Skeletal muscle cell (primary cell): ENCODE measurements around the genes POTEM, OR4K15, TEP1, RNASE3, METTL17 and ARHGEF40.

DNA sequence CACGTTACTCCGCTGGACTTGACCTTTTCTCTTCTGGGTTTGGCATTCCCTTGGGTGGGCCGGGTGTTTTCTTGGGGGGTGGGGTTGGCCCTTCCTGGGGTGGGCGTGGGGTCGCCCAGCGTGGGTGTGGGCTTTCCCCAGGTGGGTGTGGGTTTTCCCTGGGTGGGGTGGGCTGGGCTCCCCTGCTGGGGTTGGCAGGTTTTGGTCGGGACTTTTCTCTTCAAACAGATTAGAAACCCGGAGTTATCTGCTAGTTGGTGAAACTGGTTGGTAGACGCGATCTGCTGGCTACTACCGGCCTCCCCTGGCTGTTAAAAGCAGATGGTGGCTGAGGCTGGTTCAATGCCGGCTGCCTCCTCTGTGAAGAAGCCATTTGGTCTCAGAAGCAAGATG is at the start of gene POTEM:
Gene POTEM, plus strand, starts transcription at position 270 of the 393 bp plus-strand sequence.
- RRBS: no CpG with 5 or more reads among the region's 12 CpGs

DNA sequence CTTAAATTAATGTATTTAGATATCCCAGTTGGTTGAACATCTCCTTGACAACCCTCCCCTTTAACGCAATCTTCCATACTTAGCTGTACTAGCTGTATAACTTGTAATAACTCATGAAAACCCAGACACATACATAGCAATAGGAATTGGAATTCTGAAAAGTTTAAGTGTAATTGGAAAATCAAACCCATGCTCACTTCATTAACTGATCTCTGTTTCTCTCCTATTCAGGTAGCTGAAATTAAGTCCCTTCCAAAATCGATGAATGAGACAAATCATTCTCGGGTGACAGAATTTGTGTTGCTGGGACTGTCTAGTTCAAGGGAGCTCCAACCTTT is at the start of gene OR4K15:
Gene OR4K15, plus strand, starts transcription at position 262 of the 338 bp plus-strand sequence.
- RRBS: no CpG with 5 or more reads among the region's 3 CpGs

DNA sequence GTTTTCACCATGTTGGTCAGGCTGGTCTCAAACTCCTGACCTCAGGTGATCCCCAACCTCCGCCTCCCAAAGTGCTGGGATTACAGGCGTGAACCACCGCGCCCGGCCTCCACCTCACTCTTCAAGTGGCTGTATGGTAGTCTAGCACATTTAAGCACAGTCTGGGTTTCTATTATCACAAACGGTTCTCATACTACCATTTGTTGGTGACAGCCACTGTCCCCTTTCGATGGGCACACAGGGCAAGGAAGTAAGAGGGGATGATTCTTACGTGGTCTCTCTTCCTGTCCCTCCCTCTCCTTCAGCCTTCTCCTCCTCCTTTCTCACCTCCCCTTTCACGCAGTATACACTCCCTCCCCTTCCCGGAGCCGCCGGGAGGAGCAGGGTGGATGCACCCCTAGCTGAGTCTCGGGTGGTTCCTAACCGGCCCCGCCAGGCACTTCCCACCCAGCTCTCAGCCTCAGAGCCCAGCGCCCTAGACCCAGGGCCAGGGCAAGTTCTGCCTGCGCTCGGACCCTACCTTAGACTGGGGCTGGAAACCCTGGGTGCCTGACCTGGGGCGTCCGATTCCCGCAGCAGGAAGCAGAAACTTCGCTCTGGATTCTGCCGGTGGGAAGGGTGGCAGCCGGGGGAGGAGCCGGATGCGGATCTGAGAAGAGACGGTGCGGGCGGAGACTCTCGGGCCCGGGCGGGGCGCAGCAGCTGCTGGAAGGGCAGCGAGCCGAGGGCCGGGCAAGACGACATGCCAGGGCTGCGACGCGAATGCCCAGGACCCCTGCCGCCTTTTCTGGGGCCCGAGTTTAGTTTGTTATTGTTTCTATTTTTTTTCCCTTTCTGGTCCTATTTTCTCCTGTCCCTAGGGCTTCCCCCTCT is at the start of gene TEP1:
Gene TEP1, minus strand, starts transcription at position 651 of the 873 bp plus-strand sequence.
- RRBS: 1% methylated on average over 15 of the region's 42 CpGs

DNA sequence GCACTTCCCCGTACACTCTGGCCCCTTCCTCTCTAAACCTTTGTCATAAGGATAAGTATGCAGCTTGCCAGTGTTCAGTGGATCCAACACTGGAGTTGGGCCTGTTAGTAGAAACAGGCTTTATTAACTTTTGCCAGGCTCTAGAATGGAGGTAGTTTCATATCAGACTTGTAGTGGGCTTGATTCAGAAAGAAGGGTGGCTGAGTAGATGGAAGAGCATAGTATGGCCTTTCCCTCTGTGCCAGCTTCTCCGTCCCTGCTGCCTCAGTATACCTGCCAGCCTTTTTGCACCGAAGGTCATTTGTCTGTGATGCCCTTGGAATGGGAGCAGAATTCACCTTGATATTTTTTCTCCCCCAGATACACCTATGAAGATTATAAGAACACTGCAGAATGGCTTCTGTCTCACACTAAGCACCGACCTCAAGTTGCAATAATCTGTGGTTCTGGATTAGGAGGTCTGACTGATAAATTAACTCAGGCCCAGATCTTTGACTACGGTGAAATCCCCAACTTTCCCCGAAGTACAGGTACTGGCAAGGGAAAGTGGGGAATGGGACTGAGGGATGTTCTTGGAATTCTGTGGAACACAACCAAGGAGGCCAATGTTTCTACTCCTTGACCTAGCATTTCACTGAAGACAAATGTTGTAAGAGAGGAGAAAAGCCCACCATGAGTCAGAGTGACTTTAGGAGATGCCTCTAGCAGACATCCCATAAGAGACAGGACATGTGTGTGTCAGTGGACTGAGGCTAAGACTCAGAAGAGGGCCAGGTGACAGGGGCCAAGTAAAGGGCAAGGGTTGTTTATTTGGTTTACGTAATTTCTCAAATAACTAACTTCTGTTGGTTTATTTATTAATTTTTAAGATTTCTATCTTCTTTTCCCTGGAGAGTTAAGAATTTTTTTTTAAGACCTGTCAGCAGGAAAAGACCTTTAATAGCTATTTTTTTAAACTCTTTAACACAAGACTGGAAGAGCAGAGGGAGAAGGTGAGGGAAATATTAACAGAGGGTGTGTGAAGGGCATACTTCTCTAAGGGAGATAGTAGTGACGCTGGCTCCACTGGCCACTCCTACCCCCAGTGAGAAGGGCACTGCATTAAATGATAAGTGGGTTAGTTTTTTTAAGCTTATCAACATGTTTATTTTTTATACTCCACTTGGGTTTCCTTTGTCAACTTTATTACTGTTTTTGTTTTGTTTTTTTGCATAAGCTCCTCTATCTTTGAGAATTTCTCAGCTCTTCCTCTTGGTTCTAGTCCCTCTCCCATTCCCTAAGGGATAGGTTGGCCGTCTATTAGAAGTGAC is 3.2 kb downstream of the PNP start:
- RRBS: no CpG with 5 or more reads among the region's 9 CpGs

GRCh38 chr14:20714587-20715404 is 26.2 kb downstream of the ANG start:
- RRBS: no CpG with 5 or more reads among the region's 5 CpGs

- RRBS: no CpG with 5 or more reads among the region's 3 CpGs
Measured at GRCh38 chr14:20891316-20891641, at the start of gene RNASE3. Gene RNASE3, plus strand, starts transcription at chr14:20891385.

DNA sequence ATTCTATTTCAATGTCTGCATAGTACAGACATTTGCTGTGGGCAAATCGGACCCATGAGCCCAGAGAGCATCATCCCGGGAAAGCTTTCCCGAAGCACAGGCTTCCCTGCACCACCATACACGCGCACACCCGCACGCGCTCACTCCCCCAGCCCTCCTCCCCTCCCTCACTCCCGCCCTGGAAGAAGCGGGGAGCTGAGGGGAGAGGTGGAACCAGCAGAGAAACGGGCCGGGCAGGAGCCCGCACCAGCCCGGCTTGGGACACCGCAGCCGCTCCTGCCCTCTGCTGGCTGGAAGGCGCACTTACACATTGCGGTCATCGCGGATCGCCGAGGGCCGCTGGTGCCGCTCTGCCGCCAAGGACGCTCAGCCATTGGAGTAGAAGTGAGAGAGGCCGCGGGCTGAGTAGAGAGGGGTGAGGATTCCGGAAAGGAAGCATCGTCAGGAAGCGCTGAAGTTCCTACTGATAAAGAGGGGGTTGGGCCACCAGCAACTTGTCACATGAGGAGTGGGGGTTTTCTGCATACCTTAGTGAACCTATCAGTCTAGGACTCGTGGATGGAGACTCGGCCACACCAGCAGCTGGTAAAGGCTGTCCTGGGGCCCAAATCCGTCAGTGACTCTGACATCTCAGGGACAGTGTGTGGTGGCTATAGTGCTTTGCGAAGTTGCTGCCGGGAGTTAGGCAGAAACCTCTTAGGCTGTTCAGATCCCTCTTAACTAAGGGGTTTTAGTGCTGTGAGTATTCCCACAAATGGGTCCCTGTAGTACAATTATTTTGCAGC is 16.2 kb downstream of the RNASE2 start:
- RRBS: no CpG with 5 or more reads among the region's 36 CpGs

DNA sequence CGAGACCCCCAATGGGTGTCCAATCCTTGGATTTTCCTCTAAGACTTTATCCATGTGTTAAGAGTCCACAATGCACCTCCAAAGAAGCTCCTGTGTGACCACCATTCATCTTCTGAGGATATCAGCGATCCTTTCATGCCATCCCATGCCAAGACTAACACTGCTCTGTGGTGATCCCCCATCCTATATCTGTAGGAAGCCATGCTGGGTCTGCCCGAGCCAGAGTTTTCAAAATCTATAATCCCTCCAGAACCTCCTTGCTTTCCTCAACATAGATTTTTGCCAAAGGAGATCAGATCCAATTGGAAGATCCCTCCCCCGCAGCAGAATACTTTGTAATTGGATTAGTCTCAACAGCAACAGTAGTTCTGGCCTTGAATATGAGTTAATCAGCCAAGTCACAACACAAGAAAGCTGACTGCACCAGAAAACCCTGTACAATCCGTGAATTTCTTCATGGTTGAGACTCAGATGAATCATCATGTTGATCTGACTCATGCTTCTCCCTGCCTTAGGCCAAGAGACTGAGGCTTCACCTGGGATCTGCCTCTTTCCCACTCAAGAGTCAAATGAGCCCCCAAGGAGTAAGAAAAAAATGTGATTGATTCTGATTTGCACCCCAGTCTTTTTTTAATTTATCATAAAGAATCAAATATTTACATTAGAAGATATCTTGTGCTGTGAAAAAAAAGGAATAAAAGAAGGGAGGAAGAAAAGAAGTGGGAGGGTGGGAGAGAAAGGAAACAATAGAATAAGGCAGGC is 3.0 kb upstream of the METTL17 start:
- RRBS: no CpG with 5 or more reads among the region's 5 CpGs

DNA sequence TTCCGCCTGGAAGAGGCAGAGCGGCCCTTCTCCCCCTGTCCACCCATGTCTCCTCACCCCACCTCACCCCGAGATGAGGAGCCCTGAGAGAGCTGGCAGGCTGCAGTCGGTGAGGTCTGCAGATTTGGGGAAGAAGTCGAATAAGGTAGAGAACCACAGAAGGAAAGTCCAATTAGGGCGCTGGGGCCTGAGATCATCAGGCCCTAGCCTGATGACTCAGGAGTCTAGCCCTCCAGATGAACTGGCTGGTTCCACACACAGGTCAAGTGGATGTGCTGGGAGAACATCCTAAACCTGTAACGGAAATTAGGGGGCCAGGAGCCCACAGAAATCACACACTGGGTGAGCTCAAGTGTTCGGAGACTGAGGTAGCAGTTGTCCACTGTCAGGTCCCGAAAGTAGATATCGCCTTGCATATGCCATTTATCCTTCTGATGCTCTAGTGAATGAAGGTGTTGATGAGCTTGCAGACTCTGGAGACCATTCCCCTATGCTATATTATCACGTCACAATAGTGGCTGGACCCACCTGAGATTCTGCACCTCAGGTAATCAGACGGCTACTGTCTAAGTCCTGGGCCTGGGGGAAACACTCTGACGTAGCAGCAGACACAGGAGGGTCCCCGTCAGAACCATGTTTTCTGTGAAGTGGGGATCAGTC is 930 bp upstream of the METTL17 start:
- RRBS: no CpG with 5 or more reads among the region's 14 CpGs

GRCh38 chr14:20989380-20990755 is at the start of gene METTL17:
Gene METTL17, plus strand, starts transcription at chr14:20989980.
- RRBS: 3% methylated on average over 3 of the region's 55 CpGs

GRCh38 chr14:21026158-21026397 is 1.2 kb upstream of the NDRG2 start:
- RRBS: no CpG with 5 or more reads among the region's 4 CpGs

DNA sequence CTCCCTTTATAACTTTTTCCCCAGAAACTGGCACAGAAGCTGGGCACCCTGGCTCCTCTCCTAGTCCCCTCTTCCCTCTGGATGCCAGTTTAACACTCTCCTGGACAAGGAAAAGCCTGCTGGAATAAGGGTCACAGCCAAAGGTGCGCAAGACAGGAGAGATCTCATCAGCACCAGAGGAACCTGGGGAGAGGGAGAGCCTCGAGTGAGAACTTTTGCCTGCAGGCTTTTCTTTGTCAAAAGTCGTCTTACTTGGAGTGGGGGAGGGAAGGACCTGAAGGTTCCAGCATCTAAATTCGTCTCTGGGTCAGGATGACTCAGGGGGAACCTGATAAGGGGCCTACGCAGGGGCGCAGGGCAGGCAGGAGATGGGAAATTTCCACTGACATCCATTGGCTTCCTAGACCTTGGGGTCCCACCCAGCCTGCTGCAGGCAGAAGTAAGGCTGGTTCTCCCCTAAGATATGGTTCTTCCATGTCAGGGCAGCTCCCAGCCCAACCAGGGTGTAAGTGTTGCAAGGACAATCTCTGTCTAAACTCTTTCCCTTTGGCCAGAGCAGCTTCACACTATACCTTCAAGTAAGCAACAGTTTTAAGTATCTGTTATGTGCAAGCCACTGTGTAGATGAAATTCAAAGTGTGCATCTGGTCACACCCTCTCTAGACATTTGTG is 2.0 kb upstream of the NDRG2 start:
- RRBS: no CpG with 5 or more reads among the region's 6 CpGs

DNA sequence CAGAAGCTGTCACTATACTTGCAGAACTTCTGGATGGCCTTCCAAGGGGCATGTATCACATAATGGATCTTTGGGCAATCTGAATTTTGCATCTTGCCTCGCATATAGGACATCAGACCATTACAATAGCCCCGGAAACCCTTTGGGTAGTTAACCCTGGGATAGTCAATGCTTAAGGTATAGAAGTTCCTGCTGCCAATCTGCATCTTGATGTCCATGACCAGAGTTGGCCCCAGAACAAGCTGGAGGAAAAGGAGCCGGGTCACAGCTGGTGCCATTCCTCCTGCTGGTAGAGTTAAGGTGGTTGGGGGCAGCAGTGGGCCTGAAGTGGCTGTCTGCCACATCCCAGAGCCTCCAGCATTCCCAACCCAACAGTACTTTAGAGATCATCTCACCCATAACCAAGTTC is 592 bp downstream of the RNASE13 start:
- RRBS: no CpG with 5 or more reads among the region's 3 CpGs

DNA sequence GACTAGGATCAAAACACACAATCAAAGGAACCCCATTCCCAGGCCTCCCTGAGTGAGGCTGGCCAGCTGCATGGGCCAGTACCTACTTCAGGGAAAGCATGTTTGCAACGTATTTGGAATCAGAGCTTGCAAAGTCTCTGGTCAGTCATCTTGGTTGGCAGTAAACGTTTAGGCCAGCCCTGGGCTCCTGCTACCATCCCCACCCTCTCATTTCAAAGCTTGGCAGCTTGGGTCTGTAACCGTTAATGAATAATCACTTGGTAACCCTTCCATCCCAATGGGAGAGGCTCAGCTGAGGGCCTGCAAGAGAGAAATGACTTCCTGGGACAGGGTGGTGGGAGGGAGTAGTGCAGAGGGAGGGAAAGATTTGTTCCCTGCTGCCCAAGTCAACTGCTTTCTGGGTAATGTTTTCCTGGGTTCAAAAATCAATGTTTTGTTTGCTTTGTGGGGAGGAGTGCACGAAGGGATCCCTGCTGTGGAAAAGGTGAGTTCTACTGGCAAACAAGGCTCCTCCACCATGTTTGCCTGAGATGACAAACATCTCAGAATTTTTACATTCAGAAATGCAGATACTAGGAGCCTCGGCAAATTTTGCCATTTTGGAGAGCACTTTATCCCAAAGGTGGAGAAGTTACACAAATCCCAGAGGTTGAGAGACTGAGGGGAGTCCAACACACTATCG is 2.0 kb upstream of the RNASE8 start:
- RRBS: no CpG with 5 or more reads among the region's 6 CpGs

GRCh38 chr14:21070028-21070985 is at the start of gene ARHGEF40:
Gene ARHGEF40, plus strand, starts transcription at chr14:21070304.
- RRBS: under 1% methylated on average over 29 of the region's 83 CpGs

DNA sequence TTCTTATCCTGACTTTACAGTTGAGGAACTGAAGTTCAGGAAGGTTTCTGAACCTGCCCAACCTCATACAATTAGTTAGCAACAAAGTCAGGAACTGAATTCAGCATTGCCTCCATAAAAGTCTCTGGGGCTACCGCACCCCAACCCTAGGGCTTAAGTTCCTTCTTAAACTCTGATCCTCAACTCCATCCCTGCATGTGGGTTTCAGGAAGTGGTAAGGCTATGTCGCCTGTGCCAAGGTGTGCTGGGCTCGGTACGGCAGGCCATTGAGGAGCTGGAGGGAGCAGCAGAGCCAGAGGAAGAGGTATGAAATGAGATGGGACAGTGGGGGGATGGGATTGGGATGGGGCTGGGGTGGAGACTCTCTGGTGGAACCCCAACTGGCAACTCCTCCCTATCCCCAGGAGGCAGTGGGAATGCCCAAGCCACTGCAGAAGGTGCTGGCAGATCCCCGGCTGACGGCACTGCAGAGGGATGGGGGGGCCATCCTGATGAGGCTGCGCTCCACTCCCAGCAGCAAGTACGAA is 7.9 kb downstream of the ARHGEF40 start:
- RRBS: no CpG with 5 or more reads among the region's 8 CpGs

GRCh38 chr14:21096723-21097862 is 1.4 kb downstream of the ZNF219 start:
- RRBS: no CpG with 5 or more reads among the region's 20 CpGs

DNA sequence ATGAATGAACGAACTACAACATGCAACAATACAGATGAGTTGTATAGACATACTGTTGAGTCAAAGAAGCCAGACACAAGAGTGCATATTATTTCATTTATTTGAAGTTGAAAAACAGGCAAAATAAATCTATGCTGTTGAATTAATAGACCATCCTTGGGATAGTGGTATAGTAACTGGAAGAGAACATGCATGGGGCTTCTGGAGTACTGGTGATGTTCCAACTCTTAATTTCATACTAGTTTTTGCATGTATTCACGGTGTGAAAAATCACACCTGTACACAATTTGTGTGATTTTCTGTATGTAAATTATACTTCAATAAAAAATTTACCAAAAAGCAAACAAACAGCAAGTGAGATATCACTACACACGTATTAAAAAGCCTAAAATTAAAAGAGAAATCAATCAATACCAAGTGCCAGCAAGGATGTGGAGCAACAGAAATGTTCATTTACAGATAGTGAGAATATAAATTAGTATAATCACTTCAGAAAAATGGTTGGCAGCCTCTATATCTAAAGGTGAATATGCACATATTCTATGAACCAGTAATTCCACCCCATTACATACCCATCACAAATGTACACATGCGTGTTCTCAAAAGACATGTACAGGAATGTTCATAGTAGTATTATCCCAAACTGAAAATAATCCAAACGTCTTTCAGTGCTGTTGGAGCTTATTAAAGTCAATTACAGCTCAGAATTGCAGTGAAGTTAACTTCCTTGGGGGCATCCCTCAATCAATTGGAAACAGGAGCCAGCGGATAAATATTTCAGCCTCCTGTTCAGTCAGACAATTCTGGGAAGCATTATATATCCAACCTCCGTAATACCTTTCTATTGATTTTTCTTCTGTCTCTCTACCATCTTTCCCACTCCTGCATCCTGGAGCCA is 44.8 kb upstream of the OR5AU1 start:
- RRBS: no CpG with 5 or more reads among the region's 7 CpGs